ENCODE measurements around the genes CGA, RNGTT and GABRR1.

GRCh38 chr6:85678813-85679646 is 36.3 kb upstream of the SYNCRIP start:
- PRO-cap, 8 experiments = peak in 8 of 8 experiments; most common plus-strand start chr6:85678952 (in 7); most common minus-strand start chr6:85679245 (in 2)

DNA sequence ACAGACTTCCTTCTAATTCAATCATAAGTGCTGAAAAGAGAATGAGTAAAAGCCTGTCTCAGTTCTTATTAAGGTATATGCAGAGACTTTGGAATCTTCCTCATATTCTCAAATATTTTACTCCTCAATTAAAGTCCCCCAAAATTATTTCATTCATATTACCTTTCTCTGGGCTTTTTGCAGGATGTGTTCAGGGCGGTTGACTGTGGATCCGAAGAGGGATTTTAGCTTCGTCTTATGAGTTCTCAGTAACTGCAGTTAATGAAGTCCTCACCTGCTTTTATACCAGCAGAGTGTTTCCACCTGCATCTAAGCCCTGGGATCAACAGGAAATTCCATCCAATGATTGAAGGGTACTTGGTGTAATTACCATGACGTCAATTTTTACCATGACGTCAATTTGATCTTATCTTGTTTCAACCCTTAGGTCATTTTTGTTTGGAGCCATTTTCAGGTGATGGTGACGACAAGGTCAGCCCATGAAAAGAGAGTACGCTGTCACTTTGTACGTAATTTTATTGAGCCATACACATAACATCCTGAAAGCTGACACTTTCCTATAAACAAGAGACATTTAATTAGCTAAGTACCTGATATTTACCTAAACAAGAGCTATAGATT is at the start of gene CGA:
CGA (minus strand) TSS at position 256 of the 621 bp plus-strand sequence.
- PRO-cap, 8 experiments = no peak in any of the 8 experiments

- PRO-cap, 8 experiments = peak in 8 of 8 experiments; most common plus-strand start chr6:87152378 (in 4); most common minus-strand start chr6:87152287 (in 8)
These were observed 3.0 kb upstream of the ZNF292 start for GRCh38 chr6:87152167-87152971.

DNA sequence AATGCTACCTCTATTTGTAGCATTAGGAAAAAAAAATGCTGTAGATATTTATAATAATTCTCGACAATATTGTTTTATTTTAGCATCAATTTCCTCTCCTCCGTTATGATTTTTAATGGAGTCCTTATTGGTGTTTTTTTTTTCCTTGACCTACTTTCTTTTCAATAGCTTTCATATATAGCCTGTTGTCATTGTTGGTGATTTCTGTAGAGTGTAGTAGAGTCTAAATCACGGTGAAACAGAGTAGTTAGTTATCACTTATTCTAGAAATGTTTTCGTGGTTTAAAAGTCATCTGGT is 937 bp upstream of the ZNF292 start:
- PRO-cap, 8 experiments = peak in 1 of 8 experiments; most common plus-strand start position 188 of the sequence (in 1)

GRCh38 chr6:87272846-87273715 is 49.3 kb upstream of the SMIM8 start:
- PRO-cap, 8 experiments = peak in 1 of 8 experiments; most common plus-strand start chr6:87273126 (in 1)

- PRO-cap, 8 experiments = no peak in any of the 8 experiments
These were observed 30.4 kb downstream of the AKIRIN2 start for GRCh38 chr6:87671305-87672447.

- PRO-cap, 8 experiments = no peak in any of the 8 experiments
These were observed 27.1 kb downstream of the AKIRIN2 start for GRCh38 chr6:87674954-87675337.

GRCh38 chr6:87696892-87697274 is 5.2 kb downstream of the AKIRIN2 start:
- PRO-cap, 8 experiments = no peak in any of the 8 experiments

DNA sequence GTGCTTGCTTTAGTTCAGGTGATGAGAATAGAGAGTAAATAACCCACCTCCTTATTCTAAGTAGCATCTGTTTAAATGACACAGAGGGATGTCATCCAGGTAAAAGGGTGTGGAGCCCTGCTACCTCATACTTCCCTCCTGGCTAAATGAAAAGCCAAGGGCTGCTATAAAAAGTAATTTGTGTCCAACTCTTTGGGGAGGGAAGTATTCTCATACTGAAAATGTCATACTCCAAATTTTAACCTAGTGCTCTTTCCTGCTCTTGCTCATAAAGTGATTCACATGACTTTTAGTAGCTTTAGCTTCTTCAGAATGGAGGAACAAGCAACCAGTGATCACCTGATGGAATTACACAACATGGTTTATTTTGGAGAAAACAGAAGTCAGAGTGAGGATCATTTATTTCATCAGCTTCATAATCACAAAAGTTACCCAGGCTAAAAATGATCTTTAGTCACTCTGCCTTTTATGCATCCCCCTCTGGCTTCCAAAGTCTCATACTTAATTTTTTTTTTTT is 30.3 kb upstream of the AKIRIN2 start:
- PRO-cap, 8 experiments = peak in 8 of 8 experiments; most common minus-strand start position 270 of the sequence (in 8)

DNA sequence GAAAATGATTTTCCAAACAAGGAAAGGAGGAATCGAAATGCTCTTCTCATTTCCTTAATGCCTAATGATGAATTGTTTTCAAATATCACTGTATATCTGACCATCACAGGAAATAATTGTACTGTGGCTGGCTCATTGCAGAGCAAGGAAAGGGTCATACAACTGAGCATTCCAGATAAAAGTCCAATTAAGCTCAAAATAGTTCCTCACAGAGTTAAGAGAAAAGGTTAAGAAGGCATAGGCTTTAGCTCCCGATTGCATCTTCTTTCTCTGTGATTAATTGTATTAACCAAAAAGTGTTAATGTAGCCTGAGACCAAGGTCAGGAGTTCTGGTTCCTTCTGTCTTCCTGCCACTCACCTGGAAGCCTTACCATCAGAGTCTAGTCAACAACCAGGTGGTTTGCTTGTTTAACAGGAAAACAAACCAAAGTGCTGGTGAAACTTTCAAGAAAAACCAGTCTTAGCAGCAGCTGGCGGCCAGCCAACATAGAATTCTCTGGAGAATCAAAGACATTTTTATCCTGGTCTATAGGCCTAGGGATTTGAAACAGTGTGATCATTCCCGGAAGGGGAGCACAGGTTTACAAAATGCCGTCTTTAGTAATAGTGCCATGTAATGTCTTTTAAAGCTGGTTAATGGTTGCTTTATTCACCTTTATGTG is 146.4 kb upstream of the AKIRIN2 start:
- PRO-cap, 8 experiments = no peak in any of the 8 experiments

GRCh38 chr6:88167406-88167834 is 1.3 kb upstream of the CNR1 start:
- PRO-cap, 8 experiments = no peak in any of the 8 experiments

- PRO-cap, 8 experiments = no peak in any of the 8 experiments
These were observed 361.1 kb upstream of the CNR1 start for GRCh38 chr6:88527254-88527638.

- PRO-cap, 8 experiments = peak in 8 of 8 experiments; most common plus-strand start chr6:88963826 (in 2); most common minus-strand start chr6:88963461 (in 5)
These were observed at the start of gene RNGTT for GRCh38 chr6:88962897-88964093. Gene RNGTT (minus strand): TSS chr6:88963618.

DNA sequence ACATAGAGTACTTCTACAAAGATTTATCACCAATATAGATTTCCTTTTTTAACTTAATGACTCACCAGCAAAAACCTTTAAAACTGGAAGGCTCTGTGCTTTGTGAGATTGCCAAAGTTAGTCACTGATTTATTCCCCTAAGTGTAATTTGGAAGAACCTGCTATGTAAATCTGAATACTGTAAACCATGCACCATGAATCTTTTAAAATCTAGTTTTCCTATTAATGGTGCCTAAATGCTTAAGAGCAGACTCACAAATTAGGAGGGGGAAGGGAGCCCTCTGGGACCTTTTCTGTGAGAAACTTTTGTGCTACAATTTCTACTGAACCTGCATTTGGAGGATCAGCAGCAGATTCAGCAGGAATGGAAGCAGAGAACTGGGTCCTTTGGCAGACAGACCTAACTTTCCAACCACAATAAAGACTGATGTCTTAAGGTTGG is 57.7 kb upstream of the PNRC1 start:
- PRO-cap, 8 experiments = no peak in any of the 8 experiments

GRCh38 chr6:89044714-89044960 is 35.9 kb upstream of the PNRC1 start:
- PRO-cap, 8 experiments = peak in 1 of 8 experiments; most common minus-strand start chr6:89044847 (in 1)

- PRO-cap, 8 experiments = no peak in any of the 8 experiments
These were observed 13.3 kb downstream of the PM20D2 start for GRCh38 chr6:89158994-89159672.

- PRO-cap, 8 experiments = no peak in any of the 8 experiments
These were observed at the start of gene GABRR1 for GRCh38 chr6:89217161-89217710. Gene GABRR1 (minus strand): TSS chr6:89217358.

DNA sequence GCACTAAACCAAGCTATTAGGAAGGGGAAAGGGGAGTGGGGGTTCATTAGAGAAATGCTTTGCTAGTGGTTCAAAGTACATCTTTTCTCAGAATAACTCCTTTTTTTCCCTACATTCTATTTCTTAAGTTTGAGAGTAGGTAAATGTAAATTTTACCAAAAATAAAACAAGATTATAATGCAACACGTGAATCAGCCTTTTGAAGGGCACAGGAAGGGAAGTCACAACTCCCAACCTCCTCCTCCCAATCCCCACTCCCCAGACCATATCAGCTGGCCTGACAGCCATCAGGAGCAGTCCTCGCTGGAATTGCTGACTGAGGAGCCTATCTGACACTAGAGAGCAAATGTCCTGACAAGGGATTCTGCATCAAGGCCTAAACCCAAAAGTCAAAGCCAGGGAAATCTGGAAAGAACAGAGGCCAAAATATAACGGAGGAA is 2.7 kb downstream of the RRAGD start:
- PRO-cap, 8 experiments = no peak in any of the 8 experiments

GRCh38 chr6:89657933-89658970 is 19.7 kb upstream of the LYRM2 start:
- PRO-cap, 8 experiments = no peak in any of the 8 experiments

DNA sequence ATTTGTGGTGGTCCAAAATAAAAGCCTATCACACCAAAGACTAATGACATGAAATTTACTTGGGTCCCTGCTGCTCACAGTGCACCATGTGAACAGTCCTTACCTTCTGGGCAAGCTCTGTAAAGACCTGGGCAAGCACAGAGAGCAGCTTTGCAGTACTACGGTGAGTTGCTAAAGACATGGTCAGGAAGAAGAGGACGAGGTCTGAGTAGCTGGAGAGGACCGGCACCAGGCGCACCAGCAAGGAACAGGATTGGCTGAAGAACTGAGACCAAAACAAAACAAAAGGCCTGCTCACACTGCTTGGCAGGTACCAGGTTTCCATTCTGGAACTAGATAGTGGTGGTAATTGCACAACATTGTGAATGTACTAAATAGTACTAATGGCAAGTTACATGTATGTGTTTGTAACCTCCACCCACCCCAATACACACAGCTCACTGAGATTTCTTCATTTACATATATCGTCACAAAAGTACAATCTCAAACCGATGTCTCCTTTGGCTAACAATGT is 32.3 kb upstream of the LYRM2 start:
- PRO-cap, 8 experiments = no peak in any of the 8 experiments